Cerebral cortex (tissue), 2 donors: ENCODE data around the genes C17orf58 and FAM20A.

DNA sequence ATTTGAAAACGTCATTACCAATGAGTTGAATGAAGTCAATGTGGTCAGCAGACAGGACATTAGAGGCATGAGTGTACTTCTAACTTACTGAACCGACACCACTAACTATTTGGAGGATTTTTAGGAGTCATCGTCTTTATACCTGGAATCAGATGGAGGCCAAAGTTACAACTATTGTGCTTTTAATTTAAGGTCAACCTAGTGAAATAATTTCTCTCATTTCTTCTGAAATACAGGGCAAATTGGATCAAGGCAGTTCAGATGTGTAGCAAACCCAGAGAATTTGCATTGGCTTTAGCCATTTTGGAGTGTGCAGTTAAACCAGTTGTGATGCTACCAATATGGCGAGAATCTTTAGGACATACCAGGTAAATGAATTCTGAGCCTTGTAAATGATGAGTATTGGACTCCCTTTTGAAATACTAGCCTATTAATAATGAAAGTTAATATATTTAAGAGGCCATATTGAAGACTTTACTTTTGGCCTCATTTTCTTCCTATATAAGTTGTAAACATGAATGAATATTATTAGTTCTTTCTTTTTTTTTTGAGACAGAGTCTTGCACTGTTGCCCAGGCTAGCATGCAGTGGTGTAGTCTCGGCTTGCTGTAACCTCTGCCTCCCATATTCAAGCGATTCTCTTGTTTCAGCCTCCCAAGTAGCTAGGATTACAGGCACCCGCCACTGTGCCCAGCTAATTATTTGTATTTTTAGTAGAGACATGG, 68.7 kb downstream of the BPTF start:
- PRO-cap, 2 experiments, result no peak in any of the 2 experiments

DNA sequence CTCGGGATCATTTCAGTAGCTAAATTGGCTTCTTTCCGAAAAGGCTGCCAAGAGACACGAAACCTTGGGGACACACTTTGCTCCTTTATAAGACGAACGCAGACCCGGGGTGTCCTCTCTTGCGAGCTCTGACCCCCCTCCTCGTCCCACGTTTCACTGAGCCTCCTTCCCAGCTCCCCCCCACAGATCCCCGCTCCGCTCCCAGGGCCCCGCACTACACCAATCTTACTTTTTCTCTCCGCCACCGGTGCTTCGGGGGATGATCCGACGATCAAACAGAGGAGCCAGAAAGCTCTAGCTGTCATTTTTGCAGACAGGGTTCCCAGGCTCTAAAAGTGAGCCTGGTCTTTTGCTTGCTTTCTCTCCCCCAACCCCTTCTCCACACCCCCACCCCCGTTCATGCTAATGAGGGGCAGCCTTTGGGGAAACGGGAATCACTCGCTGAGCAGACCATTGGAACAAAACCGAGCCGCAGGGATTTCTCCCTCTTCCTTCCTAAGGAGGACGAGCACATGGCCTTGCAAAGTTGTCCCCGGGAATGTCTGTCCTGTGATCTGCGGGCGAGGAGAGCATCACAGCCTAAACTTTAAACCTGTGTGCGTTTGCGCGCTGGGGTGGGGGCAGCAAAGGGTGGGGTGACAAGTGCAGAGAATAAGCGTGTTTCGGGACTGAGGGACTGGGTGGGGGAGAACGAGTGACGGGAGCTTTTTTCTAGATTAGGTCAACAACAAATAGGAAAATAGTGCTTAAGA, at the start of gene C17orf58:
TSS of gene C17orf58 (minus strand) at position 576 of the 752 bp plus-strand sequence.
- PRO-cap, 2 experiments, result no peak in any of the 2 experiments

- PRO-cap, 2 experiments, result peak in 1 of 2 experiments; most common plus-strand start chr17:68101721 (in 1); most common minus-strand start chr17:68101496 (in 1)
Observed at GRCh38 chr17:68101265-68102303, 66.0 kb downstream of the KPNA2 start.

DNA sequence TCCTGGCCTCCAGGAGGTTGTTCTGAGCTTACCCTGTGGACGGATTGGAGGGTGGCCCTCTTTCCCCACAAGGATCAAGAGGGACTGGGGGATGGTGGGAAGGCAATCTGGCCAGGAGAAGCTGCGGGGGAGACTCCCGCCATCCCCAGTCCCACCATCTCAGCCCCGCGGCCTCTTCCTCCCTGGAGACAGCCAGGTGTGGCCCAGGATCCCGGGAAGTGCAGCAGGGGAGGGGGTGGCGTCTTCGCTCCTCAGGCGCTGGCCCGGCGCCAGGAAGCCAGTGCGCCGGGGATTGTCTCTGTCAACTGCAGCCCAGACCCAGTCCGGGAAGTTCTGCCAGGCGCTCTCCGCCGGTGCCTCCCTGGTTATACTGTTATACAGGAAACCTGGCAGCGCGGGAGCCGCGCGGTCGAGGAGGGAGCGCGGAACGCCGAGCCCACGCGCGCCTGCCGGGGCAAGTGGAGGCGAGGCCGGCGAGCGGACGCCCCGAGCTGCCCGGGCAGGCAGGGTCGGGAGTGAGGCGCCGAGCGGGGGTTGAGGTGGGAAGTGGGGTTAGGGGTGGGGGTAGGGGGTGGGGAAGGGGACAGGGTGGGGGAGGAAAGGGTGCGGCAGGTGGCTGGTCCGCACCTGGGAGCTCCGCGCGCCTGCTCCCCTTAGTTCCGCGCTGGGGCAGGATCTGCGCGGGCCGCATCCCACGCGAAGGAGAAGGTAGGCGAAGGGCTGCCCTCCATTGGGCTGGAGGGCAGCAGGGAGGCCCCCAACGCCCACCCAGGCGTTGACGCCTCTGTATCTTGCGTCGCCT, 51.7 kb upstream of the AMZ2 start:
- PRO-cap, 2 experiments, result no peak in any of the 2 experiments

- PRO-cap, 2 experiments, result no peak in any of the 2 experiments
Observed at GRCh38 chr17:68249201-68249833, 1.5 kb downstream of the AMZ2 start.

GRCh38 chr17:68253185-68254049, 5.6 kb downstream of the AMZ2 start:
- PRO-cap, 2 experiments, result no peak in any of the 2 experiments

GRCh38 chr17:68273758-68274110, 17.2 kb downstream of the SLC16A6 start:
- PRO-cap, 2 experiments, result no peak in any of the 2 experiments

DNA sequence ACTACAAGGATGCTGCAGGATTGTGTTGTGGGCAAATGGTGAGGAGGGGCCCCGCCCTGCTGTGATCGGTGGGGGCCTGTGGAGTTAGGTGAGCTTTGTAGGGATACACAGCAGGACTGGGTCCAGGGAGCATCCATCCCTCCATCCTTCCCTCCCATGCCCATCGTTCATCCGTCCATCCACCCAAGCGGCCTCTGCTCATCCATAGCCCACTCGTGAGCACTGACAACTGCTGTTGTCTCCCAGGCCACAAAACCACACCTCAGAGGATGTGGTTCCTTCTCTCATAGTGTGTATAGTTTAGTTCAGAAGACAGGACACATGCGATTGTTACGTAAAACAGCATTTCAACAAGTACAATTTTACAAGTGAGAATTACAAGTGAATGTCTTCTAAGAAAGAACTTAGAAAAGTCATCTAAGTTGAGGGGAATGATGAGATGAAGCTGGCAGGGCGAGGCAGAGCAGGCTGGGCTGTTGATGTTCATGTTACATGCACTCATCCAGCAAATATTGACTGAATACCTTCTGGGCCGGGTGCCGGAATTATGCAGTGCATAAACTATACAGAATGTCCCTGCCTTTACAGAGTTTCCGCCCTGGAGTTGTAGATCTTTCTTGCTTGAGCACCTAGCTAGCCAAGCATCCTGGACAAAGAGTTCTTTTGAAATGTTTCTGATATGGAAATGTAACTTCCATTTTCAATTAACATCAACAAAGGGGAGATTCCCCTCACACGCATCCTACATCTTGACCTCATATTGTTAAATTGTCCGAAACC, 5.4 kb downstream of the ARSG start:
- PRO-cap, 2 experiments, result no peak in any of the 2 experiments

DNA sequence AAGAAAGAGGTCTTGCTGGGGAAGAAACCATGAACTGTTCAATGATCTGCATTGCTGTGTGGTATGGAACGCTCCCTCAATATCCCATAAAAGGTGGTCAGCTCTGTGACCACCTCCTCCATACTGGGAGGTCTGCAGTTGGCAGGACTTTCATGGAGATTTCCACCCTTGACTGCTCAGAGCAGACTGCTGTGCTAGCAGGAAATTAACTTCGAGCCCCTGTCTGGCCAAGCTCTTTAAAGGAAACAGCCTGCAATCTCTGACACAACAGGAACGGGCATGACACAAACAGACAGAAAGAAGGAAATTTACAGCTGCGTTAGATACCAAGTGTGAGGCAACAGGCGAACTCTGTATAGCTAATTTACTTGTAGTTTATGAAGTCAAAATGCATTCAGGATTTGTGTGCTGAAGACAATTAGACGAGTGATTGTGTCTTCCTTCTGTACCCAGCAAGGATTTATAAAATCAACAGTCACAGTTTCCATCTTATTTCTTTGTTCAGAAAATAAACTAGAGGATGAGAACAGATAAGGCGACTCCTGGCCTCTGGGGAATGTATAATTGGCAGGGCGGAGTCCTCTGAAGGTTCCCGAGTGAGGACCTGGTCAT, 16.2 kb downstream of the WIPI1 start:
- PRO-cap, 2 experiments, result peak in 1 of 2 experiments; most common minus-strand start position 178 of the sequence (in 1)

DNA sequence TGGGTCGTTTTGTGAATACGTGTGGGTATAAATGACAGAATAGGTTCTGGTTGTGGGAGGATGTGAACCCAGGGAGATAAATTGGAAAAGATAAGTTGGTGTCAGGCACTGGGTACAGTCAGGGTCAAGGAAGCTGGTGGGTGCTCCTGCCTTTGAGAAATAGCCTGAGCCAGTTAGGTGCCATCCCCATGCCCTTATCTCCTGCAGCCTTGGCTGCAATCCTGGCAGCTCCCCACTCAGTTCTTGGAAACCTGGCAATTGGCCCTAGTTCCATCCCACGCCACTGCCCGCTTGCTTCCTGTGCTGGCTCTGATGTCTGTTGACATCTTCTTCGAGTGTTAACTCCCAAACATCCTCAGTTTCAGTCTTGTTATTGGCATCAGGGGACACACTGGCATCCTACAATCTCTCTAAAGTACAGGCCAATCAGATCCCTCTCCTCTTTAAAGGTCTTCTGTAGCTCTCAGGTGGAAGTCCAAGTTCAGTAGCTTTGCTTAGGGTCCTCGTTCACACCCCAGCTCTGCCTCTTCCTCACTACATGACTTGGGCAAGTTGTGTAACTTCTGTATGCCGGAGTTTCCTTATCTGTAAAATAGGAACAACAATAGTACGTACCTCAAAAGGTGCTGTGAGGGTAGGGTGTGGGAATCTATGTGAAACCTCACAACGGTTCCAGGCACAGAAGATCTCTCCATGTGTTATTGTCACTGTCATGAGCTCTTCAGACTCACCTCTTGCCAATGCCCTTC, 13.6 kb upstream of the PRKAR1A start:
- PRO-cap, 2 experiments, result no peak in any of the 2 experiments

GRCh38 chr17:68519833-68520339, 7.7 kb downstream of the PRKAR1A start:
- PRO-cap, 2 experiments, result no peak in any of the 2 experiments

- PRO-cap, 2 experiments, result no peak in any of the 2 experiments
Observed at GRCh38 chr17:68600821-68601589, at the start of gene FAM20A. Gene FAM20A (minus strand): TSS chr17:68601367.

DNA sequence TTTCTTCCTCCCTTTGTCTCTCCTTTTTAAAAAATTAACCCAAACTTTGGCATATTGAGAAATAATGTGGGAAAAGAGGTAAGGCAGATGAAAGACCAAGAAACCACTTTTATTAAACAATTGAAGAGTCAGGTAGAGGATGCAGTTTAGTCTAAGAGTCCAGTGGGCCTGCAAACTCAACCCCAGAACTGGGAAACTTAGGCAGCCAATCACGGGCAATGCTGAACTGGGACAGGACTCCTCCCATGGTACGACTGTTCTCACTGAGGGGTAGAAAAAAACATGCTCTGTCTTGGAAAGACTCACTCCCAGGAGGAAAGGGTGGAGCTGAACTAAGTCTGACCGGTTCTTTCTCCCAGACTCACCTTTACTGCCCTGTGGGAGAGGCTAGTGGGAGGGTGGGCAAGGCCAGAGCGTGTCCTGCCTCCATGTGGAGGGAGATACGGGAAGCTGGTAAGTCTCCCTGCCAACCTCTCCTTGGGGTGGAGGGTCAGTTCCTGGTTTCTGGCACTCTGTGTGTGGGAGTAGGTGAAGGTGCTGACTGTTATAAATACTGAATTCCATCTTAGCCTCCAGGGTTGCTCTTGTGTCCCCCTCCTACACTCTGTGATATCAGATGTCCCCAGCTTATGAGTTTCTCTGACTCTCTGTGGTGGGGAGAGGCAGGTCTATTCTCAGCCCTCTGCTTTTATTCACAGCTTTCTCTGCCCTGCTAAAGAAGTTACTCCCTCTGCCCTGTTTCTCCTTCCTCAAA, 26.7 kb upstream of the FAM20A start:
- PRO-cap, 2 experiments, result no peak in any of the 2 experiments

GRCh38 chr17:69090824-69091374, 30.2 kb upstream of the ABCA9 start:
- PRO-cap, 2 experiments, result no peak in any of the 2 experiments

DNA sequence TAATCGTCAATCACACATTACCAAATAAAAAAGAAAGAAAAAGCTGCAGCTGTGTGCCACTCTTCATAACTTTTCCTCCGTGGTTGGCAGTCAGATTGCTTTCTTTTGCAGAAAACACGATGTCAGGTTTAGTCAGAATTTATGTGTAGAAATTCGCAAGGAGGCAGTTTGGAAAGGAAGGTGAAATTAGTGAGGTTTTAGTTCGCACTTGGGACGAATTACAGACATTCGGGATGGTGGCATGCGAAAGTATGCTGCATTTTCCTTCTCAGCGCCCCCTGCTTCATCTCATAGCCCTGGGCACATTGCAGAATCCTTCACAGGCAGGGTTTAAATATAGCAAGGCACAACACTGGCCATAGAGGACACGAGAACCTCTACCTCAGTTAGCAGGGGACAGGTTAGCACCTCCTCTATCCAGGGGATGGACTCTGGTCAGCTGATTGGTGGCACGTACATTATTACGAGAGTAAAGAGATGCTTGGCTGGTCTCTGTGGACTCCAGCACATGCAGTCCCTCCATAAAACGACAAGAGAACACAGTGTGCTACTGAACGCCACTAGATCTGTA, 47.4 kb downstream of the MAP2K6 start:
- PRO-cap, 2 experiments, result no peak in any of the 2 experiments

GRCh38 chr17:69573269-69573804, 158.8 kb downstream of the MAP2K6 start:
- PRO-cap, 2 experiments, result no peak in any of the 2 experiments

DNA sequence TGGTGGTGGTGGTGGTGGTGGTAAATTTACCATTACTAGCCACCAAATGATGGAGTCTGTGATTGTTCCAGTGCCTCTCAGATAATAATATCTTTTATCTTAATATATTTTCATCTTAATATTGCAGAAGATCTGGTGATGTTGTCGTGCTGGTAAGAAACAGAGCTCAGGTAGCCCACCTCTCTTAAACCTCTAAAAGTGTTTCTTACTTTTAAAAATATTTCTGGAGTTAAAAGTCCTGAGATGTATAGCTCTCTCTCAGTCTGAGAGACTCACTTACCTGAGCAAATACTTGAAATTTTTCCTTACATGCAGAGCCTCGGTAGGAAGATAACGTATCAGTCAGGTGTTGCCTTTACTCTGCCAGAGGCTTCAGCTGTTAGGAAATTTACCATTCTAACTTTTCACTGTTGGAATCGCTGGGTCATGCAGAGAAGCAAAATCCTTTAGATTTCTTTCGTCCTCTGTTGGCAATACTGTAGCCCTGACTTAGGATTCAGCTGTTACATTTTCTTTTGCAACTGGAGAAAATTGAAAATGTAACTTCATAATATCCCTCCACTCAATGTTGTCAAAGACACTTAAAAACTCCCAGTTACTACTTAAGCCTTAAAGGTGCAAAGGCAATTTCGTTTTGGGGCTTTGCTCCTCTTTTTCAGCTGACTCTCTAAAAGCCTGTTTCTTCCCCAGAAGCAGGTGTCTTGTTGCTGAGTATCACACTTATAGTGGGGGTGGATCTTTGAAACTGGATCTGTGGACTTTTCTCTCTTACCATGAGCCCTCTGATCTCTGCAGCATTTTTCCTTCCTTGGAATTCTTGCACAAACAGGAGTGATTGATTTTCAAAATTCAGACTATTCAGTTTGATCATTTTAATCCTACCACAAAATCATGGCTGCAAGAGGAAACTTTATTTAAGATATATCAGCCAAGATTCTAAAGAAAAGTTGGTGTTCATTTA, 19.9 kb upstream of the KCNJ16 start:
- PRO-cap, 2 experiments, result no peak in any of the 2 experiments

DNA sequence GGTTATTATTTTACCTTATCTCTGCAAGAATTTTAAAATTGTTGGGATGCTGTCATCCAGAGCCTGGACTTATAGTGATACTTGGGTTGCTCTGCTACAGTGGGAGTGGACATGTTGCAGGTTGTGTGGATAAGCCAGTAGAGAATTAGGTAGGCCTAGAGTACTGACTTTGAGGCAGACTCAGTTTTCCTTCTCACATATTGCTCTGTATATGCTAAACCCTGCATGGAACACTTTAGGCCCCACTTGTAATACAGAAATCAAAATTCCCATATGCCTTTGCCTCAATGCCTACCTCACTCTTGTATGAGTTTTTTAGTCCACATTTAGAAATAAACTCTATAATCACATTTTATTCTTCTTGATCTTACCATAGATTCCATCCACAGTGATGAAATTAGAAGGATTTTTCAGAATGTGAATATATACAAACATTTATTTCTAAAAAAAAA, 221.9 kb downstream of the KCNJ2 start:
- PRO-cap, 2 experiments, result peak in 1 of 2 experiments; most common minus-strand start position 297 of the sequence (in 1)

DNA sequence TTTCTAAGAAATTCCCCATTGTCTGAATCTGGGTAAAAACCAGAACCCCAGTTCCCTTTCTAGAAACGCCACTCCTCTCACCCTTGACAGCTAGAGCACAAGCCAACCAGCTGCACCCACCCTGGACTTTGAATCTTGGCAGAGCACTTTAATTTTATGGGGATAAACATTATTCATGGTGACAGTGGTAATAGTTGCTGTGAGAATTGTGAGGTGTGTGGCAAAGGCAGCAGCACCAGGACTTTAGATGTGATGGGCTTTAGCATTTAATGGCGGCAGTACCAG, 265.8 kb downstream of the KCNJ2 start:
- PRO-cap, 2 experiments, result no peak in any of the 2 experiments

DNA sequence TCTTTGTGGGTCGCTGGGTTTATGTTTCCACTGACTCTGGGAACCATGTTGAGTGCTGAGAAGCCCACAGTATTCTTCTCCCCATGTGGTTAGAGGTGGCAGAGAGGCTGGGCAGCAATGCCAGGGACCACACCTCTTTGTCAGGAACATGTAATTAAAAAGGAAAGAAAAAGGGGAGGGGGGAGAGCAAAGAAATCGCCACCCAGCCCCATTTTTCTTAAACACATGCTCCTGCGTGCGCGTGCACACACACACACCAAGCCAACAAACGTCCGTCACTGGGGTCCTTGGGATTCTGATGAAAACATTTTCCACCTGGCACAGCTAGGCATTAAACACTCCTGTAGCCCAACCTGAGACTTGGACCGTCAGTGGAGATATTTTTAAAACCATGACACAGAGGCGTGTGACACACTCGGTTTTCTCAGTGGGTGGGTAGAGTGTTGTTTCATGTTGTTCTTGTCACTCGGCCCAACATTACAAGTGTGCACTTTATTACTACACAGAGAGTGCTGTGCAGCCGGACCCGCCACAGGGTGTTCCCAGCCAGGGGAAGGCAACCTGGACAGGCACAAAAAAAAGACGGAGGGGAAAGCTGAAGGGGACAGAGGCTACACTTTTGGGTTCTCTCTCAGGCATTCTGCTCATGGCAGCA, 154.5 kb upstream of the SOX9 start:
- PRO-cap, 2 experiments, result peak in 1 of 2 experiments; most common plus-strand start position 505 of the sequence (in 1); most common minus-strand start position 297 of the sequence (in 1)